ENCODE measurements around the genes RNF126 and PTBP1.

DNA sequence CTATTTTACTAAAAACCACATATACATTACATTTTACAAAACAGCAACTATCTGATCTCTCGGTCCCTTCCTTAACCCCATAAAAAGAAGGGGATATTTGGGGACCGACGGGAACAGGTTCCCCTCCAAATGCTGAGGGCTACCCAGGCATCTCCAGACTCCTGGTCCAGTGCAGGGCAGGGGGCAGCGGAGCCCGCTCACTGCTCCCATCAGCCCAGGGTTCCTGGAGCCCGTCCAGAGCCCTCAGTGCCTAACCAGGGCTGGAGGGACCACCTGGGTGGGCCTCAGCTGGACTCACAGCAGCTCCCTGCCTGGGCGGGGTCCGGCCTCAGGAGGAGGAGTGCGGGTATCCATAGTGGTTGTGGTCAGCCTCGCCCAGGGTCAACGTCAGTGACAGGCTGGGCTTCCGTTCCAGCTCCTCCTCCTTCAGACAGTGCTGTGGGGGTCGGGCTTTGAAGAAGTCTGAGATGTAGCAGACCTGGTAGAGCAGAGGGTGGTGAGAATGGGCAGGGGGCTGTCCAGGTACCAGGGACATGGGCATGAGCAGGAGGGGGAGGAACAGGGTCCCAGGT, 10.1 kb downstream of the PLPP2 start:
- PRO-cap: no peak
- RAMPAGE, long total RNA, 5 experiments: start-site peak on the minus strand in 1 of 5 experiments, centred at position 292 of the sequence, 6 reads per replicate
- RRBS: no CpG with 5 or more reads among the region's 13 CpGs

GRCh38 chr19:294449-294958, 3.3 kb upstream of the PLPP2 start:
- PRO-cap: no peak
- RAMPAGE, long total RNA, 5 experiments: no peak in any of the 5 experiments
- RRBS: 7% methylated on average over 9 of the region's 26 CpGs

DNA sequence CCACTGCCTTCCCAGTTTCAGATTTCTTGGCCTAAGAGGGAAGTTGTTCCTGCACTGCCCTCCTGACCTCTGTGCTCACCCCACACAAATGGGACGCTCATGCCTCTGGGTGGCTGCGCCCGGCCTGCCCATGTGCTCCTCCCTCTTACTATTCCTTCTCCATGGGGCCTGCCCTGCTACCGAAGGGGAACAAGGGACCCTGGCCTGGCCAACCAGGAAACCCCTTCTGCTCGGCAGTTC, 5.2 kb upstream of the PLPP2 start:
- PRO-cap: no peak
- RAMPAGE, long total RNA, 5 experiments: no peak in any of the 5 experiments
- RRBS: no CpG with 5 or more reads among the region's 5 CpGs

- PRO-cap: no peak
- RAMPAGE, long total RNA, 5 experiments: no peak in any of the 5 experiments
- RRBS: 88% methylated on average over 7 of the region's 32 CpGs
Observed at GRCh38 chr19:310566-311303, 19.5 kb upstream of the PLPP2 start.

DNA sequence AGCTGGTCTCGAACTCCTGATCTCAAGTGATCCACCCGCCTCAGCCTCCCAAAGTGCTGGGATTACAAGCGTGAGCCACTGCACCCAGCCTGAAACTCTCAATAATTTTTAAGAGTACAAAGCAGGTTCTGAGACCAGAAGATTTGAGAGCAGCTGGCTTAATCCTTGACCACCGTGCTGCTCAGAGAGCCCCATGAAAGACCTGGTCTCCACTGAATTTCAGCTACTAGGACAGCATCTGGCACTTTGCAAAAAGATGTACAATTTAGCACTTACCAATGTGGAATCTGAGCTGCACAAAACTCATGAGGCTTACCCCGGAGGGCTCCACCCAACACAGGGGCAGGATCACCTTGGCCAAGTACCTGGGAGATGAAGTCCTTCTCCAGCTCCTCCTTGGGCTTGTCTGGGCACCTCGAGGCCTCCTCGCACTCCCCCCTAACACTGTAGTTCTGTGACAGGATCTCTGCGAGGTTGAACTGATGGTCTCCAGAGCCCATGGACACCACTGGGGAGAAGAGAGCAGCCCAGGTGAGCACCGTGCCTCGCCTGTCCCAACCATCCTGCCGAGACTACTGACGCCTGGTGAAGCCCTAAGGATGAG, 10.5 kb downstream of the MIER2 start:
- PRO-cap: no peak
- RAMPAGE, long total RNA, 5 experiments: start-site peak on the minus strand in 2 of 5 experiments, centred at positions 288 to 458 of the sequence, 6 to 18 reads per replicate
- RRBS: no CpG with 5 or more reads among the region's 12 CpGs

- PRO-cap: no peak
- RAMPAGE, long total RNA, 5 experiments: no peak in any of the 5 experiments
- RRBS: no CpG with 5 or more reads among the region's 10 CpGs
Observed at GRCh38 chr19:374290-374576, 1.6 kb downstream of the THEG start.

DNA sequence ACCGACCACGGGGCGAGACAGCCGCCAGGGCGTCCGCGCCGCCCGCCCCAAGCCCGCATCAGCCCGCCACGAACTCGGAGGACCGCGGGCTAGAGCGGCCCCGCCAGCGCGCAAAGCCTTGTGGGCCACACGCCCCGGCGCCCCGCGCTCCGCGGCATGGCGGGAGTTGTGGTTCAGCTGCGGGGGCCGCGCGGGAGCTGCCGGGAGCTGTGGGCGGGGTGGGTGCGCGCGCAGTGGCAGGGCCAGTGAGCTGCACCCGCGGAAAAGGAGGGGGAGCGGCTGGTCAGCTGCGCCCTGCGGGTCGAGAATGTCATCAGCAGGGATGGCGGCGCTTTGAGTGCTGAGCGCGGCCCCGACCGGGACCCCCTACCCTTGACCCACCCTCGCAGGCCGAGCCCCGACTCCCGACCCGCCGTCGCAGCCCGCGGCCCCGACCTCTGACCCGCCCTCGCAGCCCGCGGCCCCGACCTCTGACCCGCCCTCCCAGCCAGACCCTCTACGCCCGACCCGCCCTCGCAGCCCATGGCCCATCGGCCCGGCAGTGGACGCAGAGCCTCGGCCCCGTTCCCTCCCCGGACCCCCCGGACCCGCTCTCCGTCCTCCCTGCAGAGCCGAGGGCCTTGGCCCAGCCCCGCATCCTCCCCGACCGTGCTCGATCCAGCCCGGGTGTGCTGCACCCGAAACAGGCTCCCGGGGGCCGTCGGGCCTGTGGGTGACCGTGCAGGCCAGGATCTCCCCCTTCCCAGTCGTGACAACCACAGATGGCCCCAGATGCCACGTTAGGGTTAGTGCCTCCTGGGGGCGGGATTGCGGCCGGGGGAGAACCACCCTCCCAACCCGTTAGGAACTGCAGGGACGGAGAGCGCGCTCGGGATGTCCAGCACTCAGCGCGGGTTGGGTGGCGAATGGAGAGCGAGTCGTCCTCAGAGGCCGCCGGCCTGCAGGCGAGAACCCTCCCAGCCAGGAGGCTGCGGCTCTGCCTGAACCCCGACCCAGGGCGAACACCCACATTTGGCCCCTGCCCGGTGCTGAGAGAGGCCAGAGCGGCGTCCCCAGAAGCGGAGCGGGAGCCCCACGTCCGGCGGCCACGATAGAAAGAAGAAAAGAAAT, 7.0 kb upstream of the MADCAM1 start:
- PRO-cap: bidirectional peak, plus-strand start at position 259 of the sequence, minus-strand start at position 65 of the sequence
- RAMPAGE, long total RNA, 5 experiments: no peak in any of the 5 experiments
- RRBS: 10% methylated on average over 43 of the region's 118 CpGs

DNA sequence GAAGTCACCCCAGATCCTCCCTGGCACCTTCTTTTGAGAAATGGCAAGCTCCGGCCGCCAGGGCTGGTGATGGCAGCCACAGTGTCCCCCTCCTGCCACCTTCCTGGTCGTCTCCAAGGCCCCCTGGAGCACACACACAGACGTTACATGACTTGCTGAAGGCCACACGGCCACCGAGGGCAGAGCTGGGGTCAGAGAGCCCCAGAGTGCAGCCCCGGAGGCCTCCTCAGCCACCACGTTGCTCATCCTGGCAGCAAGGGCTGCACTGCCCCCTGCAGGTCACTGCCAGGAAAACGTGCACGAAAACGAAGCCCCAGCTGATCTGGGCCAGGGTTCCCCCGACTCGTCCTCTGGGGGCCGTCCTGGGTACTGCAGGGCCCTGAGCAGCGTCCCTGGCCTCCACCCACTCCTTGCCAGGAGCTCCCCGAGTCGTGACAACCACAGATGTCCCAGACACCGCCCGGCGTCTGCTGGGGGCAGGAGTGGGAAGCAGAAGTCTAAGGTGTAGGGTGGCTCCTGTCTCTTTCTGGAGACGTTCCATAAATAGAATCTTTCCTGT, 3.3 kb downstream of the TPGS1 start:
- PRO-cap: no peak
- RAMPAGE, long total RNA, 5 experiments: no peak in any of the 5 experiments
- RRBS: no CpG with 5 or more reads among the region's 21 CpGs

DNA sequence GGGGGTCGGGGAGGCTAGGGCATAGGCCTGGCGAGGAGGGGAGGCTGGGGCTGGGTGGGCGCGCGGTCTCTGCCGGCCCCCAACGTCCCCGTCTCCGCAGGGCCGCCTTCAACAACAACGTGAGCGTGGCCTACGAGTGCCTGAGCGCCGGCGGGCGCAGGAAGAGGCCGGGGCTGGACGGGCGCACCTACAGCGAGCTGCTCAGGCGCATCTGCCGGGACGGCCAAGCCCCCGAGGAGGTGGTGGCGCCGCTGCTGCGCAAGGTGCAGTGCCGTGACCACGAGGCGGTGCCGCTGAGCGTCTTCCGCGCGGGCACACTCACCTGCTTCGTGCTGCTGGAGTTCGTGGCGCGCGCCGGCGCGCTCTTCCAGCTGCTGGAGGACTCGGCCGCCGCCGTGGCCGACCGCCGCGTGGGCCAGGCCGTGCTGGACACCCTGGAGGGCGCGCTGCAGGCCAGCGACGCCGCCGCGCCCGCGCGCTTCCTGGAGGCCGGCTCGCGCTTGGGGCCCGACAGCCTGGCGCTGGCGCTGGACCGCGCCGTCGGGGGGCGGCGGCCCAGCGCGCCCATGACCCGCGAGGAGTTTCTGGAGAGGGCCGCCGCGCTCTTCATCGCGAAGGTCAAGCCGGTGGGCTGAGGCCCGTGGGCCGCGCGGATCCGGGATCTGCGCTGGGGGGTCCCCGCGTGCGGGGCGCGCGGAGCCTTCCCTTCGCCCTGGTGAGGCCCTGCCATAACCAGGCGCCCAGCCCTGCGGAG, 11.7 kb downstream of the TPGS1 start:
- PRO-cap: no peak
- RAMPAGE, long total RNA, 5 experiments: no peak in any of the 5 experiments
- RRBS: 37% methylated on average over 27 of the region's 100 CpGs

- PRO-cap: bidirectional peak, plus-strand start at chr19:533244, minus-strand start at chr19:532934
- RAMPAGE, long total RNA, 5 experiments: no peak in any of the 5 experiments
- RRBS: 2% methylated on average over 16 of the region's 67 CpGs
Observed at GRCh38 chr19:532425-533584, 1.2 kb downstream of the CDC34 start.

- PRO-cap: no peak
- RAMPAGE, long total RNA, 5 experiments: no peak in any of the 5 experiments
- RRBS: no CpG with 5 or more reads among the region's 21 CpGs
Observed at GRCh38 chr19:534697-535292, 3.2 kb downstream of the CDC34 start.

GRCh38 chr19:558632-559259, 13.7 kb upstream of the BSG start:
- PRO-cap: no peak
- RAMPAGE, long total RNA, 5 experiments: no peak in any of the 5 experiments
- RRBS: no CpG with 5 or more reads among the region's 14 CpGs

- PRO-cap: no peak
- RAMPAGE, long total RNA, 5 experiments: no peak in any of the 5 experiments
- RRBS: 3% methylated on average over 42 of the region's 61 CpGs
Observed at GRCh38 chr19:590290-590694, 611 bp downstream of the HCN2 start.

GRCh38 chr19:663018-664103, at the start of gene RNF126:
Gene RNF126 (minus strand): TSS chr19:663214.
- PRO-cap: bidirectional peak, plus-strand start at chr19:663486, minus-strand start at chr19:663181
- RAMPAGE, long total RNA, 5 experiments: start-site peak on the minus strand in 2 of 5 experiments, at chr19:663115-663173 at its widest, 23 to 39 reads per replicate
- RRBS: 1% methylated on average over 53 of the region's 107 CpGs

DNA sequence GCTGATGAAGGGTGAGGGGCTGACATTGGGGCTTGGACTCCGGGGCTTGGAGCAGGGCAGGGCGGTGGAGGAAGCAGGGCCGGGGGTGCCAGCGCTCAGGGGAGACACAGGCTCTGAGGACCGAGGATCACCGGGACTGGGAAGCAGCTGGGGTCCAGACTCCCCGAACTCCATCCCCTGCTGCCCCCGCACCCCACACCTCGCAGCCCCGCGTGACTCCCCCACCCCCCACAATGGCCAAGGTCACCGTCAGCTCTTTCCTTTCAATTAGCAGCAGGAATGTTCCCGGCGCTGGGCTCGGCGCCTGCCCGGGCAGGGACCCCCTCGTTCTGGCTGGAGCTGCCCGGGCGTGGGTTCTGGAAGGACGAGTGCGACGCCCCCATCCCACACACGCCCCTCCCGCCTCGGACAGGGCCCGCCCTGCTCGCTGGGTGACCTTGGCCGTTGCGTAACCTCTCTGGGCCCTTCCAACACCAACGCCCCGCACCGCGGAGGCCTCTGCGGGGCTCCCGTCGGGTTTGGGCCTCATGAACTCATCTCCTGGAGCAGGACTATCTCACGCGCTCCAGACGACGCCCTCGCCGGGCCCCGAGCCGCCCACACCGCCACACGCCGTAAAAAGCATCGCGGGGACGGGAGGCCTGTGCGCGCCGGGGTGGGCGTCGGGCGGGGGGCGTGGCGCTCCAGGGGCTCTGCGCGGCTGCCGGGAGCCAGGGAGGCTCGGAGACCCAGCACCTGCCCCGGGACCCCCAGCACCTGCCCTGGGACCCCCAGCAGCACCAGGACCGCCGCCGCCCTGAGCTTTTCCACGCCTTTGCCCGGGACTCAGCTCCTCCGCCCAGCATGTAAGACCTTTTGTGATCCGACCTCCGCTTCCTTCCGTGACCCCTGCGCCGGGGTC, 10.3 kb downstream of the PALM start:
- PRO-cap: unidirectional peak, plus-strand start at position 554 of the sequence; unidirectional peak, plus-strand start at position 568 of the sequence
- RAMPAGE, long total RNA, 5 experiments: no peak in any of the 5 experiments
- RRBS: 48% methylated on average over 39 of the region's 75 CpGs

- PRO-cap: no peak
- RAMPAGE, long total RNA, 5 experiments: no peak in any of the 5 experiments
- RRBS: no CpG with 5 or more reads among the region's 16 CpGs
Observed at GRCh38 chr19:743154-743848, 7.6 kb upstream of the MISP start.

DNA sequence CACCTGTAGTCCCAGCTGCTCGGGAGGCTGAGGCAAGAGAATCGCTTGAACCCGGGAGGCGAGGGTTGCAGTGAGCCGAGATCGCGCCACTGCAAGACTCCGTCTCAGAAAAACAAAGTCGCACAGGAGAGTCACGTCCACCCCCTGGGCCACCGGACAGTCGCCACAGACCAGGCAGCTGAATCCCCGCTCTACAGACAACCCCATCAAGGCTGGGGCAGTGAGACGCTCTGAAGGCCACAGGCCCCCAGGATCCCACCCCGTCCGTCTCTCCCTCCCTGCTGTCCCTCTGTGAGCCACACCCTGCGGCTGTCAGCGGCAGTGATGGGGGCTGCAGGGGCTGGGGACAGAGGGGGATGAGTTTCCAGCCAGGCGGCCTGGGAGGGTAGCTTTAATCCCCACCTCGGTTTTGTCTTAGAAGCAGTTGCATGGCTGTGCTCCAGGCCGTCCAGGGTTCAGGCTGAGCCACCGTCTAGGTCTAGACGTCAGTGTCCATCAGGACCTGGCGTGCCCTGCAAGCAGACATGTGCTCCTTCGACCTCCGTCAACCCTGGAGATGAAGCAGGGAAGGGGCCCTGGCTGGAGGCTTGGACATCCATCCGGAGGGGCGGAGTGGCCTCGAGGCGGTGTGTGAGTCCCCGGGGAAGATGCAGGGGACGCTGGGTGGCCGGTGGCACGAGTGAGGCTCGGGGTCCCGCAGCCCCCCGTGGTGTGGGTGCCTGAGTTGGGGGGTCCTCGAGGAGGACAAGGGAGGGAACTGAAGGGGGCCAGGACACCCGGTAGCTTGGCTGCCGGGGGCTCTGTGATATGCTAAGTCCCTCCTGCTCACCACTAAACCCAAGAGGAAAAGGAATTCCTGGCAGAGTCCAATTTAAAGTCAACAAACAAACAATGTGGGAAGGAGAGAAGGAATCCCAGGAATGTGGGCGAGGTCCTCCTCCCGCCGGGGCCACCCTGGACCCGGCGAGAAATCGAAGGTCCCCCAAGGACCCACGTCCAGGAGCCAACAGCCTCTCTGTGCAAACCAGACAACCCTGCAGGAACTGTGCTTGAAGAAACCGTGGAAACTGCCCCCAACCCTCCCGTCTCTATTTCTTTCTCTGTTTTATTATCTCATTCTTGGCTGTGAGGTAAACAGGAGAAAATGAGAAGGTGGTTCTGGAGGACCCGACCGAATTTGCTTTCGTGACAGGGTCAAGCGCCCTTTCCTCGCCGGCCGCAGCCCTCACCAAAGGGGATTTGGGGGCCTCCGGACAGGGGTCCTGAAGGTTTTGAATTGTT, 15.0 kb upstream of the PTBP1 start:
- PRO-cap: bidirectional peak, plus-strand start at position 966 of the sequence, minus-strand start at position 833 of the sequence
- RAMPAGE, long total RNA, 5 experiments: start-site peak on the plus strand in 1 of 5 experiments, centred at position 990 of the sequence, 12 reads per replicate
- RRBS: 40% methylated on average over 13 of the region's 57 CpGs

GRCh38 chr19:796542-797632, at the start of gene PTBP1:
Gene PTBP1 (plus strand): TSS chr19:797452.
- PRO-cap: unidirectional peak, minus-strand start at chr19:796916; unidirectional peak, minus-strand start at chr19:797002; unidirectional peak, plus-strand start at chr19:797452
- RAMPAGE, long total RNA, 5 experiments: start-site peak on the plus strand in 4 of 5 experiments, at chr19:797383-797500 at its widest, 60 to 286 reads per replicate
- RRBS: 2% methylated on average over 28 of the region's 108 CpGs

GRCh38 chr19:806317-807426, 9.4 kb downstream of the PTBP1 start:
- PRO-cap: bidirectional peak, plus-strand start at chr19:806884, minus-strand start at chr19:806594
- RAMPAGE, long total RNA, 5 experiments: no peak in any of the 5 experiments
- RRBS: 89% methylated on average over 17 of the region's 76 CpGs

DNA sequence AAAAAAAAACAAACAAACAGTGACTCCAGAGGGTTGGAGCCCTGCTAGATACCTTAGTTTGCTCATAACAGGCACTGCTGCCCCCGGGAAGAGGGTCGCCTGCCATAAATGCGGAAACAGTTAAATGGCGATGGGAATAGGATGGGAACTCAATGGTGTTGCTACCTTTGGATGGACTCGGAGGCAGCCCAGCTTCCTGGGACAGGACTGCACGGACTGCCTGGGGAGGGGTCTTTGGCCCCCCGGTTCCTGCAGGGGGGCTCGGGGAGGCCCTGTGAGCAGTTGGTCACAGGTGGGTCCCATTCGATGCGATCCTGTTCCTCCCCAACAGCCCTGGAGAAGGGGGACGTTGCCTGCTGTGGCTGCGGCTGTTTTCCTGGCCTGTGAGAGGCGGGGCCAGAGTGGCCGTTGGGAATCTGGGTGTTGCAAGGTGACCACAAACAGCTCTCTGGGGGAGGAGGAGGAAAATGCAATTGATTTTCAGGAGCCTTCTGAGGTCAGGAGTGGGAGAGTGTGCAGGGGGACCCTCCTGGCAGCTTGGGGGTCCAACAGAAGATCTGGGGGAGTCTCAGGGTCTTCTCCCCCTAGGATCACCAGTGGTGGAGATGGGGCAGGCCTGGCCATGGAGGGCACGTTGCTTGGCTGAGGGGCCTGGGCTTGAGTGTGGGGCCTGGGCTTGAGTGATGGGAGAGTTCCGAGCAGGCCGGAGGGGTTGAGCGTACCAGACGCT, 1.9 kb upstream of the PLPPR3 start:
- PRO-cap: no peak
- RAMPAGE, long total RNA, 5 experiments: no peak in any of the 5 experiments
- RRBS: no CpG with 5 or more reads among the region's 19 CpGs

All from stomach (tissue), 7 donors.